NCI-H460 (cell line): ENCODE results near the gene MEIOSIN.

RAMPAGE:
- cytosol, long total RNA = no peak
- long total RNA = no peak
- nucleus, long total RNA = no peak
Measured at GRCh38 chr19:45162595-45163149, 1.9 kb upstream of the NKPD1 start.

DNA sequence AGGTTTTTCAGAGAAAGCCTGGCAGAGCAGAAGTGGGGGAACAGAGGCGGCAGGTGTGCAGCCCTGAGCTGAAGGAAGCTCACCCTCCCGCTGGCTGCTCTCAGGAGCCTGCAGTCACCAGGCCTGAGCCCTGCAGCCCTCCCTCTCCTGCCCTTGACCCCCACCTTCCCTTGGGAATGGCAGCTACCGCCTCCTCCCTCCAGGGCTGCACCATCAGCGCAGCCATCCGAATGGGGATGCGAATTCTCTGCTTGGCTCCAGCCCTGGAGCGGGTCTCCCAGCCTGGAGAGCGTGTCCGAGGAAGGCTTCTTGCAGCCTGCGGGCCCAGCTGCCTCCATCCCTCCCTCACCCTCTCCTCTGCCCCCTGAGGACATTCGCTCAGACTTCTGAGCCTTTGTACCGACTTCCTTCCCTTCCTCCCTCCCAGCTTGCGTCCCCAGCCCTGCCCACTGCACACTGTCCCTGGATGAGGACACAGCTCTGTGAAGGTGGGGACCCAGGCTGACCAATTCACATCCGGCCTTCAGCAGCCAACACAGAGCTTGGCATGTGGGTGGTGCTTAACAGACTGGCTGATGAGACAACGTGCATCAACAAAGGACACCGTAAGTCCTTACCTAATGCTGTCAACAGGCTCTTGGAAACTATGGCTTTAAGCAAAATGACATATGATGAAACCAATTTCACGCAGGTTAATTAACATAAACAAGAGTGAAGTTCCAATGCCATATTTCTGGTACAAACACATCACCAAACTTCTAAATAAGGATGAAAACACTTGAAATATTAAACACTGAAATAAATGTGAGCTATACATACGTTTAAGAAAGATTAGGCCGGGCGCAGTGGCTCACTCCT, 6.1 kb upstream of the NKPD1 start:
RAMPAGE:
- cytosol, long total RNA = no peak
- long total RNA = no peak
- nucleus, long total RNA = no peak

RAMPAGE:
- cytosol, long total RNA = no peak
- long total RNA = no peak
- nucleus, long total RNA = no peak
Measured at GRCh38 chr19:45395325-45396045, 9.4 kb downstream of the PPP1R13L start.

GRCh38 chr19:45403344-45404526, 1.1 kb downstream of the PPP1R13L start:
RAMPAGE:
- cytosol, long total RNA = no peak
- long total RNA = no peak
- nucleus, long total RNA = no peak

DNA sequence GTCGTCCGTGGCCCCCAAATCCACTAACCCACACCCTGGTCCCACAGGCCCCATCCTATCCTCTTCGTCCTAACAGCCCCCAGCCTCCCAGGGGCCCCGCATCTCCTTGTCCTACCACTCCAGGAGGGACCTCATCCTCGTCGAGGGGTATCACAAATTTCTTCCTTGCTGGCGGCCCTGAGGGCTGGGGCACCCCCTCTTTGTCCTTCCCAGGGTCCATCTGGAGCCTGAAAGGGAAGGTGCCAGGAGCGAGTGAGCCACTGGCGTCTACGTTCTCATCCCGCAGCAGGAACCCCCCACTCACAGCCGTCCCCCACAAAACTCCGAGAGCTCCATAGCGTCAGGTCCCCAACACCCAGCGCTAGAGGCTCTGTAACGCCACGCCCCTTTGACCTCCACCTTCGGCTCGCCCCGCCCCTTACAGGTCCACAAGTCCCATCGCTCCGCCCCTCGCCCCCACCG, 531 bp downstream of the ERCC1 start:
RAMPAGE:
- cytosol, long total RNA = no peak
- long total RNA = start-site peak on the minus strand centred at position 368 of the sequence, 65 bp wide, 41 and 44 reads in 2 replicates
- nucleus, long total RNA = no peak

DNA sequence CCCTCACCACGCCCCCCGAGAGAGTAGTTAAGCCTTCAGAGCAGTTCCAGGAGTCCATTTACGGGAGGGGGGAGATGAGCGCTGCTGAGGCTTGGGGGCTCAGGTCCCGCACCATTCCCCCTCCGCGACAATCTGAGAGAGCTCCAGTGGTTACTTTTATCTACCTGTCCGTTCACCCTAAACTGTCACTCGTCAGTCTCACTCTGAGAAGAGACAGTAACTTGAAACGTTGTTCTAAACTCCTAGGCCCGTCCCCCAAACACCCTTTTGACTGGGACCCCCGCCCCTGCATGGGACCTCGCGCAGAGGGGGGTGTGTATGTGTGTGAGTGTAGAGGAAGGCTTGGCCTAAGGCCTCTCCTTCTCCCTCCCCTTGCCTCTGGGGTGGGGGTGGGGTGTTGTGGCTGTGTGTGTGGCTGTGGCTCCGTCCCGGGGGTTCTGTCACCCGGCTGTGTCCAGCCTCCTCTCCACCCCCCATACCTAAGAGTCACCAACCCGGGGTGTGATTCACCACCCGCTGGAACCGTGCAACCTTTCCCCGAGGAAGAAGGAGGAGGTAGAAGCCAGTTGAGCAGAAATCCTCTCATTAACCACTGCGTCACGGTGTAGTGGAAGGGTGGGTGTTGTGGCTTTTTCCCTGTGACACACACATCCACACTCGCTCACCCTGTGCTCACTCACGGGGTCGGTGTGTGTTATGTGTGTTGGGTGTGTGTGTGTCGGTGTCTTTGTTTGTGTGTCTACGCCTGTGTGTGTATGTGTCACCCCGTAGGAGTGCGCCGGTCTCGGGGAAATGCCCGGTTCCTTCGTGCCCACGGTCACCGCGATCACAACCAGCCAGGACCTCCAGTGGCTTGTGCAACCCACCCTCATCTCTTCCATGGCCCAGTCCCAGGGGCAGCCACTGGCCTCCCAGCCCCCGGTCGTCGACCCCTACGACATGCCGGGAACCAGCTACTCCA, 2.3 kb downstream of the FOSB start:
RAMPAGE:
- cytosol, long total RNA = no peak
- long total RNA = no peak
- nucleus, long total RNA = no peak

DNA sequence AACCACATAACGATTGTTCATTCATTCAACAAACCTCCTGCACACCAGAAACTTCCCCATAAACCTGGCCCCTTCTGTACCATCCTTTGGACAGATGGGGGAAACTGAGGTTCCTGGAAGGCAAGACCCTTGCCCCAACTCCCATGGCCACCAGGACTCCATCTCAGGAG, 4.3 kb downstream of the FOSB start:
RAMPAGE:
- cytosol, long total RNA = no peak
- long total RNA = no peak
- nucleus, long total RNA = no peak

RAMPAGE:
- cytosol, long total RNA = no peak
- long total RNA = no peak
- nucleus, long total RNA = no peak
Measured at GRCh38 chr19:45514433-45514930, 7.2 kb downstream of the VASP start.

DNA sequence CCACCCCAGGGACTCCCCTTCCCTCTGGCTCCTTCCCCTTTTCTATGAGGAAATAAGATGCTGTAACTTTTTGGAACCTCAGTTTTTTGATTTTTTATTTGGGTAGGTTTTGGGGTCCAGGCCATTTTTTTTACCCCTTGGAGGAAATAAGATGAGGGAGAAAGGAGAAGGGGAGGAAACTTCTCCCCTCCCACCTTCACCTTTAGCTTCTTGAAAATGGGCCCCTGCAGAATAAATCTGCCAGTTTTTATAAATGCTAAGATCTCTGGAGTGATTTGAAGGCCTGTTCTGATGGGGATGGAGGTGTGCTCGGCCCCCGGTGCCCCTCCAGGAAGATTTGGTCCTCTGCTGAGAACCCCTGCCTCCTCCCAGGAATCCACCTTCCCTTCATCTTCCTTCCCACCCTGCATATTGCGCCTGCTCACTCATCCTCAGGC, 19.5 kb downstream of the VASP start:
RAMPAGE:
- cytosol, long total RNA = no peak
- long total RNA = no peak
- nucleus, long total RNA = no peak

GRCh38 chr19:45548088-45548814, 36.4 kb downstream of the OPA3 start:
RAMPAGE:
- cytosol, long total RNA = no peak
- long total RNA = no peak
- nucleus, long total RNA = no peak

DNA sequence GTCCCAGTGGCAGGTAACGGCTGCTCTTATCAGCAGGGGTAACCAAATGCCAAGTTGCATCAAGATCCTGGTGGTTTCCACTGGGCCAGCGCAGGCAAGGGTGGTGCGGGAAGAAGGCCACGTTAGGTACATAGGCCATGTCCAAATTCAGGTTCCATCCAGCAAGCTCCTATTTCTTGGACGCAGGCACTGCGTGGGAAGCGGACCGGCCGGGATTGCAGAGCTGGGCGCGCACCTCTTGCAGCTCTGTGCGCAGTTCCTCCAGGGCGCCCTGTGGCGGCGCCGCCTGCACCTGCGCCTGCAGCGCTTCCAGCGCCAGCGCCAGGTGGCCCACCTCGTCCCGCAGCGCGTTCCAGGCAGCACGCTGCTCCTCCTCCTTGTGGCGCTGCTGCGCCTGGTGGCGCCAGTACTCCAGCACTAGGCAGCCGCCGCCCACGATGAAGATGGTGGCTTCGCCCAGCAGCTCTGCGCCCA, 31.2 kb downstream of the OPA3 start:
RAMPAGE:
- cytosol, long total RNA = no peak
- long total RNA = no peak
- nucleus, long total RNA = no peak

DNA sequence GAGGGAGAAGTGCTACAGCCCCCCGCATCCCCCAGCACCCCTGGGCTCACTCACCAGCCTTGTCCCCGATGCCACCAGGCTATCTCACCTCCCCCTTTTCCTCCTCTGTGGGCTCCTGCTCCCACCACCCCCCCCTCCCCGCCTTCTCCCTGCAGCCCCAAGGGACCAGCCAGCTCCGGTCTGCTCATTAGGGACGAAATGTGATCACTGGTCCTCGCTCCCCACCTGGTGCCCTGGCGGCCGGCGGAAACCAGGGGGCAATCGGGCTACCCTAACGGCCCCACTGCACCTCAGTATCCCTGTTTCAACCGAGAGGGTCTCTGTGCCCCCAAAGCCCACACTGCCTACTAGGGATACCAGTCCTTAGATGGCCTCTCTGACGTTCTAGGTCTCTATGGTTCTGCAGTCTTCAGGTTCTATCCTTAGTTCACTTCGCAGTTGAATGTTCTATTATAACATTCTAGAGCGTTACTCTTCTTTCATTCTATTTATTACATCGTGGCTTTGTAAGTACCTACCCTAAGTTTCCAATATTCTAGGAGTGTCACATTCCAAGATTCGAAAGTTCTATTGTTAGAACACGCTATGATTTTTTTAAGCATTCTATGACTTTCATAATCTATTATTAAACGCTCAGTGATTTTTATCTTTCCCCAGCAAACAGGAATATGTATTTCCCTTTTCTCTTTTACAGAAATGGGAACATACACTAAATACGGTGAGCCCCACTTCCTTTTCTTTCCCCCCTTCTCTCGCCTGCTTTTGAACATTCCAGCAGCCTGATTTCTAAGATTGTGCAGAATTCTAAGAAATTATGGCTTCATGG, 2.5 kb downstream of the GPR4 start:
RAMPAGE:
- cytosol, long total RNA = no peak
- long total RNA = no peak
- nucleus, long total RNA = no peak

GRCh38 chr19:45715818-45717129, 14.4 kb downstream of the FBXO46 start:
RAMPAGE:
- cytosol, long total RNA = no peak
- long total RNA = no peak
- nucleus, long total RNA = no peak

RAMPAGE:
- cytosol, long total RNA = no peak
- long total RNA = no peak
- nucleus, long total RNA = no peak
Measured at GRCh38 chr19:45733241-45733691, at the start of gene MEIOSIN. TSS of gene MEIOSIN (plus strand) at chr19:45733439.

DNA sequence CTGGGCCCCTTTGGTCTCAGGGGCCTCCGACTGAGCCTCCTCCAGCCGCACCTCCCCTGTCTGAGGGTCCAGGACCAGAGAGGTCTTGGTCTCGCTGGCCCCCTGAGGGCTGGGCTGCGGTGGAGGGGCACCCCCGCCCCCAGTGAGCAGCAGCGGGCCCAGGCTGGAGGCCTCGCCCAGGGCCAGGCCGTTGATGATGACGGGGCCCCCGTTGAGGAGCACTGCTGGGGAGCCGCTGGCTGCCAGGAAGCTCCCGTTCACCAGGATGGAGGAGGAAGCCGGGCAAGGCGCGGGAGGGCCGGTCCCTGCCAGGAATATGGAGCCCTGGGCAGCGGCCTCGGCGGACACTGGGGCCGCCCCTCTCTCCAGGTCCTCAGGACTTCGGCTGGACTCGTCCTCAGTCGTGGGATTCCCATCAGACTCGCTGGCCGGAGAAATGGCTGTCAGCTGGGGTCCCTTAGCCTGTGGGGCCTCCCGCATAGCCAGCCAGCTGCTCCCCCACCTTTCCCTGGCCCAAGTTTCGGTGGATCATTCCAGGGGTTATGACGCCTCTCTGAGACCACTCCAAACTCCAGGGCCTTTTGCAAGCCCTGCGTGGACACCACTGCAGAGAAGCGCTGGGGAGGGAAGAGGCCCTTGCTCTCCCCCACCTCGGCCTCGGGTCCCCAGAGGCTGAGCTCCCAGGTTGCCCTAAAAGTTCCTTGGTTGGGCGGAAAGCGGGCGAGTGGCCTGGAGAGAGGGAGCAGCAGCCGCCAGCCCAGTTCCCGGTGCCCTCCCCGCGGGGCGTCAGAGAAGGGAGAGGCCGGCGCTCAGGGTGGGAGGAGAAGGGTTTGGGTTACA, 2.1 kb downstream of the SIX5 start:
RAMPAGE:
- cytosol, long total RNA = no peak
- long total RNA = no peak
- nucleus, long total RNA = no peak

RAMPAGE:
- cytosol, long total RNA = no peak
- long total RNA = no peak
- nucleus, long total RNA = no peak
Measured at GRCh38 chr19:45834896-45835509, 19.9 kb upstream of the RSPH6A start.

DNA sequence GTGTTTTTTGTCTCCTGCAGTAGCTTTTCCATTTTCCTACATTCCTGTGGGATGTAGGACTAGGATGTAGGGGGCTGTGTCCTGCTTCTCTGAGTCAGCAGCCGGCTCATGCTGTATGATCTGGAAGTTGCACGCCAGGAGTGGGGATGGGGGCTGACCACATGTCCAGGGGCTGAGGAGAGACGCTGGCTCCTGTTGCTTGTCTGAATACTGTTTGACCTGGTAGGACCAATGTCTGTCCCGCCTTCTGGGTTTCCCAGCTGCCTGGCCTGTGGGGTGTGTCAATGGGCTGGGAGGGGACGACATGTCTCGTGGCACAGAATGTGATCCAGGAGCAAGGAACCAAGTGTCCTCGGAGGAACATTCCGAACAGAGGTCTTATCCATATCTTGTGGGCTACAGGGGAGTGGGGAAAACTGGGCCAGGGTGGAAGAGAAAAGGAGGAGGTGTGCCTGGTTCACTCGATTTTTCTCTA, 14.5 kb downstream of the NOVA2 start:
RAMPAGE:
- cytosol, long total RNA = no peak
- long total RNA = no peak
- nucleus, long total RNA = no peak

DNA sequence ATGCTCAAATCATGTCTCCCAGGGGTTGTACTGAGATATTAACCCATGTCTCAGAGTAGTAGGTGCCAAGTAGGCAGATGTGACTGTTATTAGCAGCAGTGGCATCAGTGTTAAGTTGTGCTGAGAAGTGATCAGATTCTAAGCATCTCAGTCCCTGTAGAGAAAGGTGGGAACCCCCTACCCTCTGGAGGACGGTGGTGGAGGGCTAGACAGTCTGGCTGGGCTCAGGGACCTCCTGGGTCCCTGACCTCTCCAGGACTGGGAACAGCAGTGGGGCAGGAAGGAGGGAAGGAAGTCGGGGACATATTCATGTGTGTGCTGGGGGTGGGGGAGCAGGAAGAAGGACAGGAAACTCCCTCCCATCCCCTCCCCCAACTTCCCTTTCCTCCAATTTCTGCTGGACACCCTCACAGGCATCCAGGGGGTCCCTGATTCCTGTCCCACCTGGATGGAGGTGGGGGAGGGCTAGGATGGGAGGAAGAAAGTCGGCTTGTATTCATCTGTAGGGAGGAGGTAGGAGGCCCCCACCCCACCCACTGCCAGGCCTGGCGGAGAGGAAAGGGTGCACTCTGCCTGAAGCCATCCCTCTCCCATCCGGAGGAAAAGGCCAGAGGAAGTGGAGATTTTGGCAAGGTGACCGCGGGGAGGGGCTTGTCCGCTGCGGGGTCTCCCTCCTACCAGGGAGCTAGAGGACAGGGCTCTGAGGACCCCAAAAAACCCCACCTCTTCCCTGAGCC, 2.4 kb downstream of the NOVA2 start:
RAMPAGE:
- cytosol, long total RNA = no peak
- long total RNA = no peak
- nucleus, long total RNA = no peak

RAMPAGE:
- cytosol, long total RNA = no peak
- long total RNA = no peak
- nucleus, long total RNA = no peak
Measured at GRCh38 chr19:46192041-46192287, 37.6 kb upstream of the IGFL1 start.

DNA sequence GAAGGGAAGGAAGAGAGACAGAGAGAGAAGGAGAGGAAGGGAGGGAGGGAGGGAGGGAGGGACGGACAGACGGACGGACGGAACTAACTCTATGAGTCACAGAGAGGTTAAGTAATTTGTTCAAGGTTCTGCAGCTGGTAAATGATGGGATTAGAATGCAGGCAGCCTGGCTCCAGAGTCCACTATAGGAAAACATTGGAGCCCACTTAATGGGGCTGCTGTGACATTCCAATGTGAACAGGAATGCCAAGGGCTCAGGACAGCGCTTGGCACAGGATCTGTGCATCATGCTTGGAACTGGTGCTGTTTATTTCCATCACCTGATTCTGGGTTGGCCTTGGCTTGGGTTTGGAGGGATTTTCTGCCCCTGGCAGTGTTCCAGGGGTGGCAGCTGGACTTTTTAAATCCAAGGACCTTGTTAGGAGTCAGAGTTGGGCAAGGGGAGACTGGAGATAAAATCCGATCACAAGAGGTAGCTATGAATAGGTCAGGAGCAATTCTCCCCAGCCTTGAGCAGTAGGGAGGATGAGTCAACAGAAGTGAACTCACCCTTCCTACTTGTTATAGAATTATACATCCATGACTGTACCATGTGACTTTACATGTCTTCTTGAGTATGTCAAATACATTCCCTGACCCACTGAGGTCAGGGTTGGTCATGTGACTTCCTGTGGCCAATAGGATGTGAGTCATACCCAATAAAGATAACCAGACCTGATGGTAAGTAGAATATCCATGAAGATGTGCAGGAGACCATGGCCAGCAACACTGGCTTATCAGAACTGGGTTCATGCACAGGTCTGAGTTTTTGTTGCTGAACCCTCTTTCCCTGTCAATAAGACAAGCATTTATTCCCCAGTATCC, 7.8 kb upstream of the HIF3A start:
RAMPAGE:
- cytosol, long total RNA = no peak
- long total RNA = no peak
- nucleus, long total RNA = no peak